ENCODE measurements around a stretch of chr2.

DNA sequence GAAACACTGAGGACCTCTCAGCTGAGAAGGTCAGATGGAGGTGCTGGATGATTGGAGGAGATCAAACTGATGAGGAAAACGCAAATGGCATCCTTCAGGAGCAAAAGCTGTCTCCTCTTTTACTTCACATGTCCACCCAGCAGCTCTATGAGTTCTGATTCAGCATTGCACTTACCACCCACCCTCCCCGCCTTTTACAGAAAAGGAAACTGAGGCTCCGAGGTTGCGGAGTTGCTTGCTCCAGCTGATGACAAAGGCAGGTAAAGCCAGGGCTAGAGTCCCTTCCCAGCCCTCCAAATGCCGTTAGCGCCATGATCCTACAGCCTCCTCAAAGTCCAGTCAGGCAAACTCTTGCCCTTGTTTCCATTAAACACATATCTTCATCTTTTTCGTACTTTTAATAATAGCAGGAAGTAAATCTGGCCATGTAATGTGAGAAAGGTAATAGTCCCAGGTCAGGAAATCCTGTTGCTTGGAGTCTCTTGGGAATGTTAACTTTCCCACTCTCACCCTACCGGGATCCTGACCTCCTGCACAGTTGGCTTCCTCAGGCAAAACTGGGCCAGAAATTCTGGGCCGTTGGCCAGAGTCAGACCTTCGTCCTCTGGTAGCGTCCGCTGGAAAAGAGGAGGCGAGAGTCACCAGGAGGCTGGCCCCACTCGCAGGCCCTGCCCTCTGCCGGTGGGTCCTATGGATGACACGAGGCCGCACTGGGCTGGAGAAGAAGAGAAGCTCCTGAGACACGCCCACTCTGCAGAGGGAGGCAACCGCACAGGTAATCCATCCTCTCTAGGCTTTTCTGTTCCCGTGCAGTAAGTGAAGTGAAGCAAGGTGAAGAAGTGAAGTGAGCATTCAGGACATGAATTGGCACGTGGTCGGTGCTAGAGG, 183.0 kb upstream of the GLI2 start:
- RRBS, 2 experiments: no CpG with 5 or more reads among the region's 22 CpGs

- RRBS, 2 experiments: no CpG with 5 or more reads among the region's 2 CpGs
Measured at GRCh38 chr2:120687986-120688400, 47.7 kb upstream of the GLI2 start.

DNA sequence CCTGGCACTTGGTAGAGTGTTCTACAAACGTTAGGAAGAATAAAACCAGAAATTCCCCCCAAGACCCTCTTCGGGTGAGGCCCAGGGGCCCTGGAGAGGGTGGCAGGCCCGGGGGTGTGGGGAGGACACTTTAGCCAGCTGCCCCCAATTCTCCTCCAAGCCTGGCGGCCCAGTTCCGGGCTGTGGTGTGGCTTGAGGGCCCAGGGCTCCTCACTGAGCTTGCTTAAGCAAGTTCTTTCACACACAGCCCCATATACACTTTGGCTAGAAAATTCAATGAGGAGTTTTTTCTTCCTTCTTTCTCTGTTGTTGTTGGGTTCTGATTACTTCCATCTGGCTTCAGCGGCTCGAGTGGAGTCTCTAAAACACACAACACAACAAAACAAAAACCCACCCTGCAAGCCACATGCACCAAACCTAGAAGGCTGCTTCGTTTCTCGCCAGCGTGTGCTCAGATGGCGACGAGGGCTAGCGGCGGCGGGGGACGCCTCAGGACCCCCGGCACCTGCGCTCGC, 760 bp upstream of the GLI2 start:
- RRBS, 2 experiments: 13 to 14% methylated on average over 6 of the region's 19 CpGs

GRCh38 chr2:120857507-120857772, 121.8 kb downstream of the GLI2 start:
- RRBS, 2 experiments: no CpG with 5 or more reads among the region's 2 CpGs

DNA sequence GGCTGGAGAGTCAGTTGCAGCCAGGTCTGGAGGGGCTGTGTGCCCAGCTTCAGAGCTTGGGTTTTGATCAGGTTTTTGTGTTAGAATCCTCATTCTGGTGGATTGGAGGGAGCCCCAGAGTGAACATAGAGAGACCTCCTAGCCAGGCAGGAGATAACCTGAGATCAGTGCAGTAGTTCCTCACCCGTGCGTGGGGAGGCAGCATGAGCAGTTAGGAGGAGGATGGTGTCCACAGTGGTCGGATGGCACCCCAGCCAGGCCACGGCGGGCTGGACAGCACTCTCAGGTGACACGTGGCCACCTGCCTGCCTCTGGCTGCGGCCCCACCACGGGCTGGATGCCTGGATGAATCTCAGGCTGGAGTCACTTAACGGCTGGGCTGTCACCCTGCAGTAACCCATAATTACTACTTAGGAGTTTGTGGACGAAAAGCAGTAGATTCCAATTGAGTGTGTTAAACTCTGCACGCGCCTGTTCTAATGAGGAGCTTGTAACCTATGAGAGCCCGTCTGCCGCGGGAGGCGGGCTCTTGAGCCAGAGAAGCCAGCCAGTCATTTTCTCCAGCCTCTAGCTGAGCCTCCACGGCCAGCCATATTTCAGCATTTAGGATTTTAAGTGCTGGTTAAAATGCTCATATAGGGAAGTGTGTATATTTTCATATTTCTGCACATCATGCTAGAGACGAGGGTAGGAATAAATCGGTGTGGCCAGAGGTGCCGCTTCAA, 143.8 kb downstream of the GLI2 start:
- RRBS, 2 experiments: no CpG with 5 or more reads among the region's 20 CpGs

DNA sequence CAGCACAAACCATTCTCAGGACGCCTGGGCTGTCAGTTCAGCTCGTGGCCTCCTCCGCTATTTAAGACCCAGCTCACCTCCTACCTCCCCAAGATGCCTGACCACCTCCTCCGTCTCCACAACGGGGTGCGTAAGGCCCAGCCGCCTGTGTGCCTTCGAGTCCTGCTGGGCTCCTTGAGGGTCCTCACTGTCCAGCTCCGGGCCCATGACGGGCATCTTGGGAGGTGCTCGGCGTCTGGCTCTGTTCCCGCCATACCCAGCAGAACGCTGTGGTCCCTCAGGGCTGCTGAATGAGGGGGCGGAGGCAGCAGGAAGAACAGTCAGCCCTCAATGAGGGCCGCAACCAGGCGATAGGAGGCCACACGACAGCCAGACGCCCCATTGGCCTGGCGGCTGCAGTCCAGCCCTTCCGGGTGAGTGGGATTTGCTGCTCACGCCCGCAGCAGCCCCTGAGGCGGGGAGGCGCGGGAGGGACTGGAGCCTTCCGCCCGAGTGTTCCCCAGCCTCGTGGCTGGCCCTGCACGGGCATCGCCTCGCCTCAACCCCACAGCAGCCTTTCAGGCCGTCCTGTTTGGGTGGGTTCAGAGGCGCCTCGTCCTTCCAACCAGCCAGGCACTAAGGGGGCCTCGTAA, 266.4 kb downstream of the TFCP2L1 start:
- RRBS, 2 experiments: no CpG with 5 or more reads among the region's 36 CpGs

- RRBS, 2 experiments: no CpG with 5 or more reads among the region's 4 CpGs
Measured at GRCh38 chr2:121283460-121283874, 1.5 kb downstream of the TFCP2L1 start.

GRCh38 chr2:126247666-126248093, 408.3 kb upstream of the GYPC start:
- RRBS, 2 experiments: no CpG with 5 or more reads among the region's 5 CpGs

DNA sequence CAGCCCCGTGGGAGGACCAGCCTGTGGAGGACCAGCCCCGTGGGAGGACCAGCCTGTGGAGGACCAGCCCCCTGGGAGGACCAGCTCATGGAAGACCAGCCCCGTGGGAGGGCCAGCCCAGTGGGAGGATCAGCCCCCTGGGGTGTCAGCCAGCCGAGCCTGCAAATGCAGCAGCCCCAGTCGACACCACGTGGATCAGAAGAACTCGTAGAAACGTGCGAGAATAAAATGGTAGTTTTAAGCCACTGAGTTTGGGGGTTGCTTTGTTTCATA, 72.9 kb downstream of the TEX51 start:
- RRBS, 2 experiments: no CpG with 5 or more reads among the region's 9 CpGs

DNA sequence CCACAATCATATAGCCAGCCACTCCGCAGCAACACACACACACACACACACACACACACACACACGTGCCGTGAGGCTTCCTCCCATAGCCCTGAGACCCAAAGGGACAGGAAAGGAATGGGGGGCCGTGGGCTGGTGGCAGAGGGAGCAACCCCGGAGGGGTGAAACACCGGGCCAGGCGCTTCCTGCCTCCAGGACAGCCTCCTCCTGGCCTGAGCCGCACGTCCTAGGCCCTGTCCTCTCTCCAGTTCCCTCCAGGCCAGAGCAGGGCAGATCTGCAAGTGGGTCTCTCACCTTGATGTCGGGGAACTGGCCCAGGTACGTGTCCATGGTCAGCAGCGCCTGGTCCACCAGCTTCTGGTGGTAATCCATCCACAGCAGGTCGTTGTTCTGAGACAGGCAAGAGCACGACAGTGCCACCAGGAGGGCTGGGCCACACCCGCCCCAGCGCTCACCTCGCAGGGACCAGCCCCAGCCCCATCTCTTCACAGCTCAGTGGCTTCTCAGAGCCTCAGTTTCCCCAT, 37.2 kb downstream of the BIN1 start:
- RRBS, 2 experiments: no CpG with 5 or more reads among the region's 17 CpGs

DNA sequence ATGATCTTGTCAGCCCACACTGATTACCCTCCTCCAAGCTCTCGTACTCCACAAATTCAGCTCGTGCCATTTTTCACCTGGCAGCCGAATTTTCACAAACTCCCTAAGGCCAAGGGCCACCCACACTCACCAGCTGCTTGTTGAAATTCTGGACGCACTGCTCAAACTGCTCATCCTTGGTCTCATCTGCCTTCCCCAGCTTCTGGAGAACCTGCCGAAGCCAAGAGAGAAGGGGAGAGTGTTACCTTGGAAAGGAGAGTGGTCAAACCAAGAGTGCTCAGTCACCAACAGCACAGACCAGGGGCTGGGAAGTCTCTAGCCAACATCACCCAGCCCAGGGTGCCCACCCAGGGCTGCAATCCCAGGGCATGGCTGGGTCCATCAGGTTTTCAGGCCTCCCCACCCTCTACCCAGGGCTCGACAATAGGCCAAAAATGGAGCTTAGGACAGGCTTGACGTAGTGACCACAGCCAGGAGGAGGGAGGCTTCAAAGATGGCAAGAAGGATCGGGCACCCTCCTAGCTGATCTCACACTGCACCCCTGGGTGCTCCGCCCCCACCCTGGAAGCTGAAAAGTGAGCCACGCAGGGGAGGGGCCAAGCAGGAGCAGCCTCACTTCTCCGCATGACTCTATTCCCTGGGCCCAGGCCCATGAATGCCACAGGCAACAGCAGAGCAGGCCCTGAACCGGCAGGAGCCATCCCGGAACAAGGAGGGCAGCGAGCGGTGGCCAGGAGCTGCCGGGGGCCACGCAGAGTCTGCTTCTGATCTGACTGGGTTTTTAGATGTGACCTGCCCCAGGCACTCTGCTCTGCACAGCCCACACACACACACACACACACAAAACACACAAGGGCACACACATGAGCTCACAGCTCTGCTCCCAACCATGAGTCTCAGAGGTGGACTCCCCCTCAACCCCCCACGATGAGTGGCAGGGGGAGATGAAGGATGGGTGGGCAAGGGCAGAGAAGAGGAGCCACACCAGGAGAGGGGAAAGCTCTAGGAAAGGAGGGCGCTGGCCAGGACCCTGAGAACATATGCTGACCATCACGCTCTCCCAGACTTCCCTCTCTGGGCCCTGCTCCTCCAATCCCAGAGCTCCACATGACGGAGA, 30.1 kb downstream of the BIN1 start:
- RRBS, 2 experiments: 89 to over 99% methylated on average over 3 to 4 of the region's 21 CpGs

- RRBS, 2 experiments: no CpG with 5 or more reads among the region's 8 CpGs
Measured at GRCh38 chr2:127079195-127079938, 27.6 kb downstream of the BIN1 start.

- RRBS, 2 experiments: no CpG with 5 or more reads among the region's 15 CpGs
Measured at GRCh38 chr2:127100467-127101358, 6.2 kb downstream of the BIN1 start.

DNA sequence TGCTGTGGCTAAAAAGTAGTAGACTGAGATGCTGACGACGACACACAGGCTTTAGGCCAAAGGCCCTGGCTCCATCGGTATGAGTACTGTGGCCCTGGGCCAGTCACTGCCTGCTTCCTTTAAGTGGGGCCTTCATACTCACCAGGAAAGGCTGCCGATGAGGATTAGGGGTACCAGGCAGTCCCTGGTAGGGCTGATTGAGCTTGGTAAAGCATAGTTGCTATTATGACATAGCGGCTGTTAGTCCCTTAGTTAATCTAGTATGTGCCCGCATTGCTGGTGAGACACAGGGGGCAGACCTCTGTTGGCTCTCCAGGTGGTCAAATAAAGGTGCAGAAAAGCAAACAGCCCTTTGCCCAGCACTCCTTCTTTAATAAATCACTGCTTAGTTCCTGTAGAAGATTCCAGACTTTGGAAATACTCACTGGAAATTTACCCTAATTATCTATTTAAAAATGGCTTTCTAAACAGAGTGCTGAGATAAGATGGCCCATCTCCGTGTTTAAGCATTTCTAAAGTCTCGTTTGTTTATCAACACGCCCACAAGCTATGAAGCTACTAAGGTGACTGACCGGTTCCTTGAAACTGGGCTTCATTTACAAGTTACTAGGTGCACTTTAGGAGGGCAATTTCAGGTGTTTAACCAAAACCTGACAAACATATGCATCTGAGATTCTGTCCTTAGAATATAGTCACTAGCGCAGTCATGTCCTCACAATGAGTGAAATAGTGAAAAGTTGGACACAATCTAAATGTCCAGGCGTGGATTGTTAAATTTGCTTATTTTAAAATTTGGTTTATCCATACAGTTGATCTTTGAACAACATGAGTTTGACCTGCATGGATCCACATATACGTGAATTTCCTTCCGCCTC, 8.7 kb upstream of the BIN1 start:
- RRBS, 2 experiments: no CpG with 5 or more reads among the region's 14 CpGs

DNA sequence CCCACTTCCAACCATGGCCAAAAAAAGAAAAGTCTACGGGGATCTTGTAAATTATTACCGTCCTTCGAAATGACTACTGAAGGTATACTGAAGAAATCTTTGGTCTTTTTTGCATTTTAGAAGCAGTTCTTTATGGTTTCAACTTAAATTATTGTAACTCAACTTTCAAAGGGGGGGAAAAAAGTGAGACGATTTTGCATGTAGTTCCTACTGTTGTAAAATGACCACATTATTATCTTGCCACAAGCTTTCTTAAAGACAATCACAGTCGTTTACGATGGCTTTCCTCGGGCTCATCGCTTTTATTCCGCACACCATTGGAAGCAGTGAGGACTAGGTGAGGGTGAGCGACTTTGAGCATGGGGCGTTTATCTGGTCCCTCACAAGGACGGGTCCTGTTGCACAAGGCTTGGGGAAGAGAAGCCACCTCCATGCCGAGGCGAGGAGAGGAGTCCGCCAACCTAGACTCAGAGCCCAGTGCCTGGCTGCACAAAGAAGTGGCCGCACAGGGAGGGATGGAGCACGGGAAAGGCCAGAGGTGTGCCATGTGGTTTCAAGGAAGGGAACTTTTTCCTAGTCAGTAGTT, 543 bp upstream of the CYP27C1 start:
- RRBS, 2 experiments: no CpG with 5 or more reads among the region's 17 CpGs

GRCh38 chr2:127306957-127307605, 13.1 kb upstream of the ERCC3 start:
- RRBS, 2 experiments: no CpG with 5 or more reads among the region's 1 CpG

GRCh38 chr2:127319775-127320077, 25.8 kb upstream of the ERCC3 start:
- RRBS, 2 experiments: no CpG with 5 or more reads among the region's 4 CpGs

GRCh38 chr2:127330715-127331366, 36.9 kb upstream of the ERCC3 start:
- RRBS, 2 experiments: no CpG with 5 or more reads among the region's 1 CpG

- RRBS, 2 experiments: 2 to 3% methylated on average over 8 of the region's 56 CpGs
Measured at GRCh38 chr2:127422835-127423433, 4.7 kb downstream of the PROC start.

GRCh38 chr2:127438202-127438759, 20.1 kb downstream of the PROC start:
- RRBS, 2 experiments: 84 to 93% methylated on average over 2 of the region's 8 CpGs